Measurements from ENCODE around the gene CHDH.

GRCh38 chr3:52536866-52537642, 649 bp downstream of the UQCC5 start:
- PRO-cap, result unidirectional peak, minus-strand start at chr3:52537056; unidirectional peak, minus-strand start at chr3:52537086

GRCh38 chr3:52614358-52615145, 71.3 kb upstream of the GNL3 start:
- PRO-cap, result no peak

DNA sequence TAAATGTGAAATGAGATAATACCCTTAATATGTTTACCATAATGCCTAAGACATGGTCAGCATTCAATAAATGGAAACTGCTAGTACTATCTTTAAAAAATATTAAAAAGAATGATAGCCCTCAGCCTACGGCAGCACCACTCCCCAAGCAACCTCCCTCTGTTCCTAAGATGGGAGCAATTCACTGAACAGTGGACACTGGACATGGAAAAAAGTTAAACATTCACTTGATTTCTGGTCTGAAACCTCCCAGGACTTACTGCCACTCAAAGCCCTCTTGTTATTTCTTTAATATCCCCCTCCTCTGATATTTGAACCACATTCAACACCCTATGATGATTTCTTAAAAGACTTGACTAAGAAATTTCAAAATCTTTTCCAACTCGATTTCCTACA, 27.0 kb downstream of the NEK4 start:
- PRO-cap, result no peak

GRCh38 chr3:52775837-52776379, 1.5 kb upstream of the ITIH1 start:
- PRO-cap, result no peak

- PRO-cap, result no peak
These were observed 2.2 kb downstream of the ITIH1 start for GRCh38 chr3:52779373-52780220.

GRCh38 chr3:52832731-52833411, 1.9 kb downstream of the MUSTN1 start:
- PRO-cap, result no peak

GRCh38 chr3:53145749-53146178, 15.2 kb upstream of the PRKCD start:
- PRO-cap, result no peak

GRCh38 chr3:53163142-53164082, 2.4 kb downstream of the PRKCD start:
- PRO-cap, result no peak

DNA sequence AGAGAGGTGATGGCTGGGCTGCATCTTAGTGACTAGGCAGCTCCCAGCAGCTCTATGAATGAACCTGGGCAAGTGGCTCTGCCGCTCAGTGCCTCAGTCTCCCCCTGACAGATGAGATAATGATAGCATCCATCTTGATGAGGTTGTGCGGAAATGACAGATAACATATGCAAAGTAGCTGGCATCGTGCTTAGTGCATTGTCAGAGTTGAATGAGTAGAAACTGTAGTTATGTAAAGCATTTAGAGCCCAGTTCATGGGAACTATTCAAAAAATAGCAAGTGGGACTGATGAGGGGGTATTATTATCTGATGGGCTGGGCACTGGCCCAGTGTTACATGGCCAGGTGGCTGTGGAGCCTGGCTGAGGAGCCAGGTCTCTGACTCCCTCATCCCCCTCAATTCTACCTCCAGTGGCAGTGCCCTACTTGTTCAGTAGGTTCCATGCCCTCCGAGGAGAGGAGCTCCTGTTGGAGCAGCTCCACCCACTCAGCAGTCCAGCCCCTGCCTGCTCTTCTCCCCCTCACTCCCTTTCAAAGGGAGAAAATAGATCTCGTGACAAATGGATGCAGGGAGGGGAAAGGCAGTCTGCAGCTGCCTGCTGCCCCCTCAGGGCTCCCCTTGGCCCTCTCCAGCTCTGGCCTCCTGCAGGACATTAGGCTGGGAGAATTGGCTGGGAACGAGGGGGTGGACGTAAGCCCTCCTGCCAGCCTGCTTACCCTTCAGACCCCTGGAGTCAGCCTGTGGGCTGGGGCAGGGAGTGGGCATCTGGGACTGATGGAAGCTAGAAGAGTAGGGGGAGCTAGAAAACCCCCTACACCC, 6.7 kb downstream of the PRKCD start:
- PRO-cap, result no peak

DNA sequence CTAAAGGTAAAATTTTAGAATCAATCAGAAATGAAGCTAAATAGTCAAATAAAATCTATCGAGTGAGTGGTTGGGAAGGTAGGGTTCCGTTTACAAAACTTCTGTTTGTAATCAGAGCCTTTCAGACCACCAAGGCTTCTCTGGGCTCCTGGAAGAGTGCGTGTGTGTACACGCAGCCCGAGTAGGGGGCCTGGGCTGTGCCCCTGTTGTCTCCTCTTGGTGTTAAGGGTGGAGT, 24.2 kb downstream of the PRKCD start:
- PRO-cap, result no peak

DNA sequence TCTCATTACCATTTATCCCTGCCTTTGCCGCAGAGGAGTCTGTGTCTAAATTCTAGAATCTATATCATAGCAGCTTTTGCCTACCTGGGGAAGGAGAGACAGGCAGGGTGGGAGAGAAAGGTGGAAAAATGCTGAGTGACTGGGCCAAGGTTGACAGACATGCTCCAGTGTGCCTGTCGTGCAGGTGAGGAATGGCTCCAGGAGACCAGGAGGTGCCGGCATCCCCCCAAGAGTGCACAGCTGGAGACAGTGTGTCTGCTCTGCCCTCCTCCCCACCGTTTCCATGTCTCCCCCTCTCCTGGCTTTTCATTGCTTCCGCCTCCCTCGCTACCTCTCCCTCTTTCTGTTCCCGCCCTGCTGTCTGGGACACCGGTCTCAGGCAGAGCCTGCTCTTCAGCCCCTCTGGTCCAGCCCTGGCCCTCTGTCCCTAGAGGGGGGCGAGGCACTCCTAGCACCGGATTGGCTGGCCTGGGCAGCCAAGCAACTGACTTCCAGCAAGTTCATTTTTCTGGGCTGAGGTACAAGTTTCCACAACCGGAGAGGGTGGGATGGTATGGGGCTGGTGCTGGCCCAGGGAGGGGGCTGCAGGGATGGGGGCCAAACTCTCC, 32.4 kb downstream of the PRKCD start:
- PRO-cap, result no peak

DNA sequence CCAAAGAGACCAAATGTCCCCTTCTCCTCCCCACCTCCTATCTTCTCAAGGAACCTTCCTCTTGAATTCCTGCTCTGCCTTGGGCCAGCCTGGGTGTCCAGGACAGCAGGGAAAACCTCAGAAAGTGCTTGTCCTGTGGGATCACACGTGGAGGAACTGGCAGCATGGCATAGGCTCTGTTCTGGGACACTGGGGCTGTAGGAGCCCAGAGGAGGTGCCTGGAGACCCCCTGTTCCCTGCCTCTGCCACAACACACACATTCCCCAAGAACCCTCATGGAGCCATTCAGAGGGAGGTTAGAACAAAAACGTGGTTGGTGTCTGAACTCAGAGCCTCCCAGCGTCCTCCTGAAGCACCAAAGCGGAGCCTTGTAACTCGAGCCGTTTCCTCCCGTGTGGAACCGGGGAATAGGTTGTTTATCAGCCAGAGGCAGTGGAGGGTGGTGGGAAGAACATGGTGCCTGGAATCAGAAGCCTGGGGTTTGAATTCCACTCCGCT, 33.0 kb downstream of the PRKCD start:
- PRO-cap, result no peak

DNA sequence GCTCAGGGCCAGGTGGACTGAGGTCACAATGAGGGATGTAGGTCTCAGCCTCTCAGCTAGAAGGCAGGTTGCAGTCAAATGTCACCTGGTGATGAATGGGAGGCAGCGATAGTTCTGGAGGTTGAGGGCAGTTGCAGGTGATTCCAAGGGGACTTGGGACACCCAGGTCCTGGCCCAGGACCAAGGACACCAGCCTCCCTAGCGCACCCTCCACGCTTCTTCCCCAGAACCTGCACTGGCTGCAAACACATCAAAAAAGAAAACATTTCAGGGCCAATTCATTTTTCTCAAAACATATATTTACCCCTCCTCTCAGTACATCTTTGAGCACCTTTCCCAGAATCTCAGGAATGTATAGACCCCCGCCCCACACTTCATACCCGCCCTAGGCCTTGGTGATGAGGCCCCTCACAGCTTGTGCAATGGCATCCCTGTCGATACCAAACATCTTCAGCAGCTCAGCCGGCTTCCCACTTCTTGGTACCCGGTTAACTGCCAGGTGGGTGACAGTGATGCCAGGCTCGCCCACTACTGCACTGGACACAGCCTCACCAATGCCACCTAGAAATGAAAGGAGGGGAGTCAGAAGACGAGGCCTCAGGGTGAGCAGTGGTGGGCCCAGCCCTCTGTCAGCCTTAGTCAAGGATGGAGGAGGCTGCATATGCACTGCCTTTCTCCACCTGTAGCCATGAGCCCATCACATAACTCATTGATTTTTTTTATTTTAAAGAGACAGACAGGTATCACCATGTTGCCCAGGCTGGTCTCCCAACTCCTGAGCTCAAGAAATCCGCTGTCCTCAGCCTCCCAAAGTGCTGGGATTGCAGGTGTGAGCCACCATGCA, 30.2 kb downstream of the TKT start:
- PRO-cap, result no peak

- PRO-cap, result no peak
These were observed 22.8 kb downstream of the TKT start for GRCh38 chr3:53233106-53233326.

- PRO-cap, result no peak
These were observed 23.8 kb upstream of the DCP1A start for GRCh38 chr3:53371191-53371464.

GRCh38 chr3:53804823-53805500, 41.3 kb downstream of the CHDH start:
- PRO-cap, result no peak

DNA sequence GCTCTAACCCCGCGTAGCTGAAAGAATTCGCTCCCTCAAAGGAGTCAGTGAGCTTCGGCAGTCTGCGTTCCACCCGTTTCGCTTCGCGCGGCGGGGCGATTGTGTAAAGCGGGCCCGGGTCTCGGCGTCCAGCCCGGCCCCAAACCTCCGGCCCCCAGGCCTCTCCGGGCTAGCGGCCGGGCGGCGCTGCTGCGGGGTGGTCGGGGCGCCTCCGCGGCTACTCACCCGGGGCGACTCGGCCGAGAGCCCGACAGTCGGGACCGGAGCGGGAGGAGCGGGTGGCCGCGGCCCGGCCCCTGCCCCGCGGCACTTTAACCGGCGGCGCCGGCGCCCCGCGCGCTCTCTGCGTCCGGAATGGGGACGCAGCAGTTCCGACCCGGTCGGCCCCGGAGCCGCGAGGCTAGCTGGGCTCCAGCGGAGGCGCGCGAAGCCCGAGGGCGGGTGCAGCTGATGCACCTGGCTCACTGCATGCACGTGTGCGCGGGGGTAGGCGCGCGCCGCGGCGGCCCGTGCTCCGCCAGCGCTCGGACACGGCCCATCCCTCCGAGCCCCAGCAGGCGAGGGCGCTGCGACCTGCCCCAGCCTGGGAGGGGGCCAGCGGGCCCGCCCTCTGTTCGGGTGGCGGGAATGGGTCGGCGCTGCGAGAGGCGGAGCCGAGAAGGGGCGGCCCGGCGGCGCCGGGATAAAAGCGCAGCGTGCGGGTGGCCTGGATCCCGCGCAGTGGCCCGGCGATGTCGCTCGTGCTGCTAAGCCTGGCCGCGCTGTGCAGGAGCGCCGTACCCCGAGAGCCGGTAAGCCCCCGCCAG, at the start of gene CHDH:
TSS of gene CHDH (minus strand) at position 562 of the 806 bp plus-strand sequence.
- PRO-cap, result bidirectional peak, plus-strand start at position 711 of the sequence, minus-strand start at position 530 of the sequence

DNA sequence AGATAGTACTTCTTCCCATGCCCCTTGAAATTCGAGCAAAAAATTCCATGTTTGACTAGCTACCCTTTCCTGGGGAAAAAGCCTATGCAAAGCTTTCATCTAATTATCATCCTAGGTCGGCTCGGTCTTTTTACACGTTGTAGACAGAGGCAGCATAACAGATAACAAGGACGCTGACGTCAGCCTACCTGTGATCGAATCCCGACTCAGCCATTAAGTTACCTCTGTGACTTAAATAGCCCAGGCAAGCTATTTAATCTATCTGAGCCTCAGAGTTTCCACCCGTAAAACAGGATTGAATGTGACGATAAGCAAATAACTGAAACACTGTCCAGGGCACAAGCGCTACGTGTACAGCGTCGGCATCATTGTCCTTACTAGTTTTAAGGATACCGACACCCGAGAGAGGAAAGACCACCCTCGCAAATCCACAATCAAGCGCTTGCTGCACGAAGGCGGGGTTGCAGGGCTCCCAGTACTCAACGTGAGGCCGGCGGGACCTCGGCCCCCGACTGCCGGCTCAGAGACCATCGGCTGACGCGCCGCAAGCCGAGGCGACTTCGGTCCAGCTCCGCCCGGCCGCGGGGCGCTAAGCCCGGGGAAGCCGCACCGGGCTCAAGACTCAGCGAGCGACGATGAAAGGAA, 468 bp downstream of the SELENOK start:
- PRO-cap, result bidirectional peak, plus-strand start at position 182 of the sequence, minus-strand start outside the sequence

DNA sequence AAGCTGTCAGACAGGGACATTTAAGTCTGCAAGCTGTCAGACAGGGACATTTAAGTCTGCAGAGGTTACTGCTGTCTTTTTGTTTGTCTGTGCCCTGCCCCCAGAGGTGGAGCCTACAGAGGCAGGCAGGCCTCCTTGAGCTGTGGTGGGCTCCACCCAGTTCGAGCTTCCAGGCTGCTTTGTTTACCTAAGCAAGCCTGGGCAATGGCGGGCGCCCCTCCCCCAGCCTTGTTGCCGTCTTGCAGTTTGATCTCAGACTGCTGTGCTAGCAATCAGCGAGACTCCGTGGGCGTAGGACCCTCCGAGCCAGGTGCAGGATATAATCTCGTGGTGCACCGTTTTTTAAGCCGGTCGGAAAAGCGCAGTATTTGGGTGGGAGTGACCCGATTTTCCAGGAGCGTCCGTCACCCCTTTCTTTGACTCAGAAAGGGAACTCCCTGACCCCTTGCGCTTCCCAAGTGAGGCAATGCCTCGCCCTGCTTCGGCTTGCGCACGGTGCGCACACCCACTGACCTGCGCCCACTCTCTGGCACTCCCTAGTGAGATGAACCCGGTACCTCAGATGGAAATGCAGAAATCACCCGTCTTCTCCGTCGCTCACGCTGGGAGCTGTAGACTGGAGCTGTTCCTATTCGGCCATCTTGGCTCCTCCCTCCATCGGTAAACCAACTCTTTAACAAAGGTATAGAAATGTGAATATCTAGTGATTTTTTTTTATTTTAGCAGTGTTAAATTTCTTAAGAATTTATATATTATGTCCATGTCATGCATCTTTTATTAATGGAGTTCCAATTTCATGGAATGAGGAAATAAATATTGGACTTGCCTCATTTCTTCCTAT, 35.7 kb upstream of the SELENOK start:
- PRO-cap, result no peak

- PRO-cap, result unidirectional peak, plus-strand start at chr3:54121447
These were observed 1.3 kb upstream of the CACNA2D3 start for GRCh38 chr3:54120890-54121642.

All from duodenum (tissue), 1 donor.